ENCODE measurements around a stretch of chr2.

DNA sequence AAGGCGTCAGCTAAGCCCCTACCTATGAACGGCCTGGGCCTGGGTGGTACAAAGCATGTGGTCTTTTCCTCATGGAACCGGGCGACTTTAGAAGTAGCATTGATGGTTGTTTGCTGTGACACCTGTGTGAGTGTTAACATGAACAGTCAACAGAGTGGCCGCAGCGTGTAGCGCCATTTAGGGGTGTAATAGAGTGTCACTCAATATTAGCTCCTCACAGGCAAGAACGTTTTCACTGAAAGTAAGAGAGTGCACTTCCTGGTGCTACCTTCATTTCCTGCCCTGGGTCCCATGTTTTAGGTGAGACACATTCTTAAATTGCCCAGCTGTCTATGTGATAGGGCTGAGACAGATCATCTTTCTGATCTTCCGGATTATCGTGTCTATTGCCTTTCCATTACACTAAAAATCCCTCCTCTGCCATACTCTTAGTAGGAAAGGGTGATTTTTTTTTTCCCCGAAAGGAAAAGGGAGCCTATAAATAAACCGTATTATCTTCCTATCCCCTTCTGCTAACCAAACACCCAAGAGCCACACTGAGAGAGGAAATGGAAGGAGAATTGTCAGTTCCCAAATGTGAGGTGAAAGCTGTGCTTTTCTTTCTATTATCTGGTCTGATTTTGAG lies 1.3 kb downstream of the GORASP2 start:
- PRO-cap: no peak
- RAMPAGE, long total RNA, 4 experiments: no peak in any of the 4 experiments

- PRO-cap: no peak
- RAMPAGE, long total RNA, 4 experiments: start-site peak on the minus strand in 1 of 4 experiments, at chr2:171049821-171050170 at its widest, 36 reads per replicate
These were observed 111.0 kb downstream of the TLK1 start for GRCh38 chr2:171049495-171050295.

- PRO-cap: no peak
- RAMPAGE, long total RNA, 4 experiments: start-site peak on the minus strand in 1 of 4 experiments, at chr2:171139950-171140294 at its widest, 7 reads per replicate
These were observed 20.9 kb downstream of the TLK1 start for GRCh38 chr2:171139711-171140234.

DNA sequence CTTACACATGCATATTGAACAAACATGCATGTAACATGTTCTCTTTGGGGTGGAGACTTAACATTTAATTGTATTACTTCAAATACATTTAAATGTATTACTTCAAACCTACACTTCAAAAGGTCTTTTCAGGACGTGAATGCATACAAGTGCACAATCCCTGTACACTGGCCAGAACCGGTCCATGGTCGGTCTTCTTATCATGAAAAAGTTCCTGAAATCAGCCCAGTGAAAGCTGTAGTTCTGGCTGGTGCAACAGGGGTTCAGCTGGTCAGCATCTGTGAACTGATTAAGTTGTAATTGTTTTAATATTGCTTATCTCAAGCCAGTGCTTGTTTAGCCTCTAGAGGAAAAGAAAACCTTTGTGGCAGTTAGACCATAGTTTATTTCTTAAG lies 940 bp upstream of the CYBRD1 start:
- PRO-cap: no peak
- RAMPAGE, long total RNA, 4 experiments: no peak in any of the 4 experiments

DNA sequence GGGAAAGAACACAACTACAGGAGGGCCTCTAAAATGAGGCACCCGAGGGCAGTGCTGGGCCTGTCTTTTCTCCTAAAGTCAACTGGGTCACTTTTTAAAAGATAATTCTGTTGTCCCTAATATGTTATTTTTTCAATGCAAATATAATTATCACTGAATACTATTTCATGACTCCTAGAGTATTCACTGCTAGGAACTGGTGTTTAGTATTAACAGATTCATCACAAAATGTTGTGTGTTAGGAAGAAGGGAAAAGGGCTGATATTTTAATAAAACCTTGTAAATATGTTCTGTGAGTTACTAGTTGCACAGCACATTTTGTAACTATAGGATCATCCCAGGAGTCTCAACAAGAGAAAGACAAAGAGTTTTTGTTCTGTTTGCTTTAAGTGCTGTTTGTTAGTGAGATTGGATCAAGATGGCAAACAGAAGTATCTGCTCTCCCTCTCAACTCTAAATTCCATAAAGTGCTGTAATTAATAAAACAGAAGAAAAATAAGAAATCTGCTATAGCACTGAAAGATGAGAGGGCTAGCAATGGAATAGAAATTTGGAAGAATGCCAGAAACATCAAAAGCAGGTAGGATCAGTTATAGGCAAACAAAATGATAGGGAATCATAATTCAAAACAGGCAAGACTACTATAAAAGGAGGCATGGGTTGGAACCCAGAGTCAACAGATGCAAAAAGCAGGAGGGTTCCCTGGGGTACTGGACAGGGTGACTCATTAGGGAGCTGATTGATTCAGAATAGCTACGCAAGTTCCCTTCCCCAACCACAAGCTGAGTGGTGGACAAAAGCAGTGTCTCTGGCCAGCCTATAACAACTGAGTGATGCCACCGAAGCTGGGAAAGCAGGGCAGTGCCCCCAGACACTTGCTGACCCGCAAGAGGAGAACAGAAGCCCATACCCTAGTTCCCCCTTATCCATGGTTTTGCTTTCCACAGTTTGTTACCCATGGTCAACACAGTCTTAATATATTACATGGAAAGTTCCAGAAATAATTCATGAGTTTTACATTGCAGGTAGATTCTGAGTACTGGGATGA lies 75.7 kb downstream of the DYNC1I2 start:
- PRO-cap: no peak
- RAMPAGE, long total RNA, 4 experiments: no peak in any of the 4 experiments

- PRO-cap: no peak
- RAMPAGE, long total RNA, 4 experiments: start-site peak on the plus strand in 1 of 4 experiments, at chr2:171936189-171936265 at its widest, 5 reads per replicate
These were observed 13.7 kb downstream of the HAT1 start for GRCh38 chr2:171935900-171936515.

GRCh38 chr2:172095202-172095930 lies 7.3 kb downstream of the DLX2 start:
- PRO-cap: no peak
- RAMPAGE, long total RNA, 4 experiments: no peak in any of the 4 experiments

- PRO-cap: no peak
- RAMPAGE, long total RNA, 4 experiments: no peak in any of the 4 experiments
These were observed 62.2 kb upstream of the DLX2 start for GRCh38 chr2:172164970-172165216.

DNA sequence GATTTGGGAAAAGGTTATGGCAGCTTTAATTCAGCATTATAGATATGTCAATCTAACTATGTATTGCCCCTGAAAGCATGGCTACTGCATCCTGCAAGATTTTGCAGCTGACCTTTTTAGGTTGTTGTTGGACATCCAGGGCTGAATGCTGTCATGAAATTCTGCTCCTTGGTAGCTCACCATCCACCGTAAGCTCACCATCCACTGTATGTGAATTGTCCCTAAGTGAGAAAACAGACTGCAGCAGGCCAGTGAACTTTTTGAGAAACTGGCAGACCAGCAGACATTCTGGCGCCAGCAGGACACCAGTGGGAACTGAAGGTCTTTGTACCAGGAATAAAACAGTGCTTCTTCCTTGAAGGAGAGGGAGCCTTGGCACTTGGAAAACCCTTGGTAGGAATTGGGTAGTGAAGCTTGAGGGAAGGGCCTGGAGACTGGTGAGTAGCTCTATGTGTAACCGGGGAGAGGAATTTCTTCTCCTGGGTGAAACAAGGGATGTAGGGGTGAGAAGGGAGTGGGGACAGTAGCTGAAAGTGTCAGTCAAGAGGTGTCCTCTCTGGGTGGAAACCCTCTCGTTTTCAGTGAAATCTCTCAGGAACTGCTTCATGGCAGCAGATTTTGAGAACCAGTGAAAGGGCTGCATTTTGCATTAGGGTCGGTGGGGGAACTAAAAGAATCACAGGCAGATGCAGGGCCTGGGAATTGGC lies 131.3 kb upstream of the DLX2 start:
- PRO-cap: no peak
- RAMPAGE, long total RNA, 4 experiments: start-site peak on the plus strand in 2 of 4 experiments, centred at positions 362 to 377 of the sequence, 10 to 21 reads per replicate

- PRO-cap: no peak
- RAMPAGE, long total RNA, 4 experiments: no peak in any of the 4 experiments
These were observed 5.8 kb downstream of the ITGA6 start for GRCh38 chr2:172433056-172433644.

DNA sequence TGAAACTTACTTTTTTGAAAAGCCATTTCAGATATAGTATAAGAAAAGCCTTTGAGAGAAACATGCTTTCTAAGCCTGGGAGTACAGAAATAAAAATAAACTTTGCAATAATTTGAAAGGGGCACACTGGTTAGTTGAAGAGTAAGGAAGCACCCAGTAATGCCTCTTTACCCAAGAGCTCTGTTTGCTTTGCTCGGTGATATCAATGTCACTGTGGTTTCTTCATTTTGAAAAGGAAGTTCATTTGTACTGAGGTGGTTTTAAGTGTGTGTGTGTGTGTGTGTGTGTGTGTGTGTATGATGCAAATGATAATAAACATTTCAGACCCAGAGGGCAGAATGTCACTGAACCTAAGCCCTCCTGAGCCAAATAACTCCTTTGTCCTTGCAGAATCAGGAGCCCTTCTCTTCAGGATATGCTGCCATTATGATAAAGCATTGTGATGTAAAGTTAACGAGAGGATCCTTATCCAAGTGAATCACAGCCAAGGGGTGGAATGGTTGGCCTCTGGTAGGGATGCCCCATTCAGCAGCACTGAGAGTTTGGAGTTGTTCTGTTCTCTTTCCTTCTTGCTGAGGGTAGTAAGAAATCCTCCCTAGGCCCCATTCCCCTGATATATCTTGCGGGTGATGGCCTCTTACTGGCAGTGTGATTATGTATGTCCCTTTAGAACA lies 7.5 kb downstream of the ITGA6 start:
- PRO-cap: no peak
- RAMPAGE, long total RNA, 4 experiments: no peak in any of the 4 experiments

- PRO-cap: no peak
- RAMPAGE, long total RNA, 4 experiments: start-site peak on the plus strand in 2 of 4 experiments, at chr2:172437219-172437411 at its widest, 8 to 26 reads per replicate
These were observed 9.6 kb downstream of the ITGA6 start for GRCh38 chr2:172436689-172437607.

DNA sequence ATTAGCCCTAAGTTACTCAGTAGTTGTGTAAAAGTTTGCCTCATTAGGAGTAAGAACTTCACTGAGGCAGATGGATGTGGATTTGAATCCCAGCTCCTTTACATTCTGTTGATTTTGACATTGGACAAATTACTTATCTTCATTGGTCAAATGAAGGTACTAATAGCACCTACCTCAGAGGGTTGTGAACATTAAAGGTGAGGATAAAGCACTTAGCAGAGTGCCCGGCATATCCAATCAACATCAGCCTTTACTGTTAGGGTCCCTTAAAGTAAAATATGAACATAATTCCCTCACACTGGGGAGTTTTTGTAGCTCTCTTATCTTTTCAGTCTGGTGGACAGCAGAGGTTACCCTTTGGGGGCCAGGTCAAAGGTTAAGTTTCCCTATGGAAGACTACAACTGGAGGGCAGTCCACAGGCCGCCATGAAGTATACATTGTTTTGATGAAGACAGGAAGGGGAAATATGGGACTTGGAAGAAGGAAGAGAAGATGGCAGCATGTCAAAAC lies 11.1 kb downstream of the ITGA6 start:
- PRO-cap: no peak
- RAMPAGE, long total RNA, 4 experiments: start-site peak on the plus strand in 1 of 4 experiments, centred at positions 248 to 342 of the sequence, 19 to 21 reads per replicate

- PRO-cap: unidirectional peak, minus-strand start at chr2:172465686; unidirectional peak, minus-strand start at chr2:172465721
- RAMPAGE, long total RNA, 4 experiments: no peak in any of the 4 experiments
These were observed 38.2 kb downstream of the ITGA6 start for GRCh38 chr2:172465507-172466040.

DNA sequence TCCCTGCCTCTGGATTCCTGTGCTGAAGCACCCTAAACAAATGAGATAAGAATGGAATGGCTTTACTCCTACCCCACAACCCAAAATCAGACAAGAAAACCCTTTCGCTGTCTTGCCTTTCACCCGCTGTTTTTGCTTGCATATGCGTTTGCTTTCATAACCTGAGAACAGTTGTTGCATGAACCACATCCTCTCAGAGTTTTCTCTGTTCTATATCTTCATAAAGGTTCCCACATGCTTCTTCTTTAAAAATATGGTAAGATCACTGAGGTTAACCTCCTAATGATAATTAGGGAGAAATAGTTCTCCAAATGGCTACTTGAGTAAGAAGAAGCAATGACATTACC lies 132.1 kb upstream of the MAP3K20 start:
- PRO-cap: no peak
- RAMPAGE, long total RNA, 4 experiments: no peak in any of the 4 experiments

- PRO-cap: no peak
- RAMPAGE, long total RNA, 4 experiments: no peak in any of the 4 experiments
These were observed 16.9 kb upstream of the MAP3K20 start for GRCh38 chr2:173058823-173059043.

GRCh38 chr2:173287433-173287949 lies 67.2 kb upstream of the CDCA7 start:
- PRO-cap: no peak
- RAMPAGE, long total RNA, 4 experiments: no peak in any of the 4 experiments

DNA sequence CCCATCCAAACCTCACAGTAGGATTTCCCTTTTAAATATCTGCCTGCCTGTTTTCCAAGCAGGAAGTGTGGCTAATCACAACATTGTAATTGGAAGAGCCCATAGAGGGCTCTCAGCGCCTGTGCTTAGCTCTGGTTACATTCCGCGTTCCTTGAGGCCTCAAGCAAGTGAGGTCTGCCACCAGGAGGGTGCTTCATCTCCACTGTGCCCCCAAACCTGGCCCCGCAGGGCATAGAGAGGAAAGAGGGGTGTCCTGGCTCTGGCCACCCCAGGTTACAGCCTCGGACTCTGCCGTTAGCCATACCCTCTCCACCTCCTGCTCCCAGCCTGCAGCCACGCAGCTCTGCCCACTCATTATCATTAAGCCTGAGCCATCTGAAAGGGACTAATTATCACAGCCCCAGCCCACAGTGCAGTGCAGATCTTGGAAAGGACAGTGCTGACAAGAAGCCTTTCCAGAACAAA lies 214.8 kb downstream of the SP3 start:
- PRO-cap: no peak
- RAMPAGE, long total RNA, 4 experiments: no peak in any of the 4 experiments

- PRO-cap: no peak
- RAMPAGE, long total RNA, 4 experiments: no peak in any of the 4 experiments
These were observed 60.8 kb downstream of the SP3 start for GRCh38 chr2:173904091-173905092.

DNA sequence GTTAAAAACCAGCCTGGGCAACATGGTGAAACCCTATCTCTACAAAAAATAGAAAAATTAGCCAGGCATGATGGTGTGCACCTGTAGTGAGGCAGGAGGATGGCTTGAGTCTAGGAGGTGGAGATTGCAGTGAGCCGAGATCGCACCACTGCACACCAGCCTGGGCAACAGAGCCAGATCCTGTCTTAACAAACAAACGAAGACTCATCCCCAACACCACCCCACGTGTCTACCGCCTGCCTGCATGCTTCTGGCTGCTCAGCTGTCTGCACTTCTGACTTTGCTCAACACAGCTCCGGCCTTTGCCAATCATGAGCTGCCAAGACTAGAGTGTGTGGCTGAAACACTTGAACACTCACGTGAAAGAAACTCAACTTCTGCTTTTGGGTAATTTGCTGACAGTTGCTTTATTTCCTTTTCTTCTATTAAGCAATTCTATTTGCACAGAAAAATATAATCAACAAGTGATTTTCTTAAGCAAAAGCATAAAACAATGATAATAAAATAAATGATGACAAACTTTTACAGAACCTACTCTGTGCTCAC lies 32.1 kb upstream of the SP3 start:
- PRO-cap: no peak
- RAMPAGE, long total RNA, 4 experiments: no peak in any of the 4 experiments

Measured in Peyer's patch (tissue), 4 donors.